Aortic smooth muscle cell (primary cell): ENCODE data around the genes GYPE and SMAD1.

GRCh38 chr4:140866398-140867612 is 110.6 kb upstream of the TBC1D9 start:
- RRBS, result no CpG with 5 or more reads among the region's 11 CpGs

- RRBS, result no CpG with 5 or more reads among the region's 3 CpGs
These were observed 1.8 kb downstream of the IL15 start for GRCh38 chr4:141638102-141638621.

- RRBS, result no CpG with 5 or more reads among the region's 11 CpGs
These were observed 216.9 kb downstream of the IL15 start for GRCh38 chr4:141853157-141853794.

DNA sequence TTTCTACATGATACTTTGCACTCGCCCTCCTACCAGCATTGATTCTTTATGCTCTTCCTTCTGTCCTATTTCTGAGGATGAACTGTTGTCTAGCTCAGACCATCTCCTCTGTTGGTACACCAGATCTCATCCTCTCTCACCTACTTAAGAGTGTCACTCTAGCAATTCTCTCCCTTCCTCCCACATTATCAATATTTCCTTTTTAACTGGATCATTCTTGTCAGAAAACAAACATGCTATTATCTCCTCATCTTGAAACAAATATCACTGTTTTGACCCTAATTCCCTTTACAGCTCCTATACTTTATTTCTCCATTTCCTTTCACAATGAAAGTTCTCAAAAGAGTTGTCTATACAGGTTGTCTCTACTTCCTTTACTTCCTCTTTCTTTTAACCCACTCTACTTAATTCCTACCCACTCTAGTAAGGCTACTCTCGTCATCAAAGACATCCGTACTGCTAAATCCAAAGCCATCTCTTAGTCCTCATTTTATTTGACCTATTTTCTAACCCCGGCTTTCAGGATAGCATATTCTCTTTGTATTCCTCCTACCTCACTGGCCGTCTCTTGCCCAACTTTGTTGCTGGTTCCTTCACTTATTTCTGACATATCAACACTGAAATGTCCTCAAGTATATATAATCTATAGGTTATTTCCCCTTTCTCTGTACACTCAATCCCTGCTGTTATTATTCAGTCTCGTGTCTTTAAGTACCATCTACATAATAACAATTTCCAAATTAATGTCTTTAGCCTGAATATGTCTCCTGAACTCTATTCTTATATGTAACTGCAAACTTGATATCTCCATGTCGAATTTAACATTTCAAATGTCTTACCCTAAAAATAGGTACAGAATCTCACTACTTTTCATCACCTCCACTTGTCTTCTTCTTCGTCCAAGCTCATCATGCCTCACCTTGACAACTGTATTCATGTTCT is 496.4 kb downstream of the IL15 start:
- RRBS, result no CpG with 5 or more reads among the region's 8 CpGs

DNA sequence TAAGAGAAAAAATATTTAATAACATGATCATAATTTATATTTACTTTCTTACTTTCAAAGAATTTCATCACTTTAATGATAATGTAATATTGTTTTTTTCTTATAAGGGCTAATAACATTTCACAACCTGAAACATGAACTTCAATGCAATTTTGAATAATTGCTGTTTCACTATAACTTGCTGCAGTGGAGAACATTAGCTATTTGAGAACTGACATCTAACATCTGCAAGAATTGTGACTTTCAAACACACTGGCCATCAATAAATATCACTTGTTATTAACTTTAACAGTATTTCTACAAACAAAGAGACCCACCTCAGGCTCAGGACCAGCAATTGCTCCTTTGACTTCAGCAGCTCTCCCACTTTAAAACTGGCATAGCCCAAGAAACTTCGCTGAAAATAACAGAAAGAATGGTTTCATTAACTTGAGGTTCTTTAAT is 540.9 kb downstream of the INPP4B start:
- RRBS, result no CpG with 5 or more reads among the region's 1 CpG

GRCh38 chr4:142435646-142436615 is 410.2 kb downstream of the INPP4B start:
- RRBS, result no CpG with 5 or more reads among the region's 12 CpGs

GRCh38 chr4:142845633-142846025 is 472 bp downstream of the INPP4B start:
- RRBS, result 2% methylated on average over 18 of the region's 33 CpGs

- RRBS, result no CpG with 5 or more reads among the region's 6 CpGs
These were observed 1.5 kb downstream of the USP38 start for GRCh38 chr4:143186162-143186674.

DNA sequence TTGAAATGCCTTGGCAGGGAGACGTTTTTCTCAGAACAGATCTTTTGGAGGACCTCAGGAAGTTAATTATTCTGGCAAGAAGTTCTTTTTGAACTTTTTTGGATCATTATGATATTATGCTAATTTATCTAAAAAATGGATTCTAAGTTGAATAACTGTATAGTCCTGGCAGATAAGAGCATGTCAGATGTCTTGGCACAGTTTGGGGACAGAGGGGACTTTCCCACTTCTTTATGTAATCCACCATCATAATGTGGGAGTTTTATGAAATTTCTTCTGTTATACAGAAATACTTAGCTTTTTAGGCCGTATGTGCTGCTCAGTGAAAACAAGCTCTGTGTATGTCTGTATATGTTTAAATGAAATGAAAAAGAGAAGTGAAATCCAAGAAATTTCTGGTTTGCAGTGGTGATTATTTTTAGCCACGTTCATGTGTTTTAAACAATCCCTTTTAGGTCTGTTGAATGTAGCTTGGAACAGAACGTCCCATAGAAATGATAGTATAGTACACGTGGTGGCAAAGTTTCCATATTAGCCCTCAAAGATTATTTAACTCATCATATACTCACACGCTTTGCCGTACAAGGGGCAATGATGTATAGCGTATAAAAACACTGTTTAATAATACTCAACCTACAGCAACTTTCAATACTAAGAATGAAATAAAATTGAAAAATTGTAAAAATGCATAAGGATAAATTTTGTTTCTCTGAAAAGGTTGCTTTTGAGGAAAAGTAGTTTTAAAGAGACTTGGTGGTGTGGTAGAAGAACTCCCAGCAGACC is 41.0 kb downstream of the GAB1 start:
- RRBS, result no CpG with 5 or more reads among the region's 8 CpGs

GRCh38 chr4:143404353-143405187 is 67.9 kb downstream of the GAB1 start:
- RRBS, result no CpG with 5 or more reads among the region's 5 CpGs

DNA sequence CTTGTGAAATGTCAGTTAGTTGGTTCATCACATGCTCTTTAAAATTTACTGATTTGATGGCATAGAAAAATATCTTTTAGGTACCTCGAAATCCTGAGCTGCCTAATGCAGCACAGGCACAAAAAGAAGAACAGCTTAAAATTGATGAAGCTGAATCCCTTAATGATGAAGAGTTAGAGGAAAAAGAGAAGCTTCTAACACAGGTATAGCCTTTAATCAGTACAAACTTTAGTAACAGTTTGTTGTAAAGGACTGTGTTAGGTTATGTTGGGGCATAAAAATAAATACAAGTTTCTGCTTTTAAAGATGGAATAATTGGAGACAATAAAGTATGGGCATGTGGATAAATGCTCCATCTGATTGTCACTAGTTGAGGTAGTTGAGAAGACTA is 32.3 kb downstream of the SMARCA5 start:
- RRBS, result no CpG with 5 or more reads among the region's 1 CpG

DNA sequence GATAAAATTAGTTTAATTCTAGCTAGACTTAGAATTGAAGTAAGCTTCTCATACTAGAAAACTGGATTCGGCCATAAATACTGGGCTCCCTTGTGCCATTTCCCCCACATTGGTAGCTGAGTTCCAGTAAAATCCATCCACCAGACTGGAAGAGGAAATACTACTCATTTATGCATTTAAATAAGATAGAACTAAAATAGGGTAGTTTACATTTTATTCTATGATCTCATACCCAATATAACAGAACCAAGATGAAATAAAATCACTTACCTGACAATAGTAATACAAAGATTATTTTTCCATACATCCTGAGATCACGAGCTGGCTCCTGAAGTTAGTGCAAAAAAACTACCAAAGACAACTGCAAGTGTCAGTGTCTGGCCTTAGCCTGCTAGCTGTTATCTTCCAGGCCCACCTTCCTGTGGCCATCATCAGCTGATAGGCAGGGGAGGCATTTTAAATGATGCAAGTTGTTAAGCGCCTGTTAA is at the start of gene GYPE:
Gene GYPE, minus strand, starts transcription at position 359 of the 488 bp plus-strand sequence.
- RRBS, result no CpG with 5 or more reads among the region's 3 CpGs

DNA sequence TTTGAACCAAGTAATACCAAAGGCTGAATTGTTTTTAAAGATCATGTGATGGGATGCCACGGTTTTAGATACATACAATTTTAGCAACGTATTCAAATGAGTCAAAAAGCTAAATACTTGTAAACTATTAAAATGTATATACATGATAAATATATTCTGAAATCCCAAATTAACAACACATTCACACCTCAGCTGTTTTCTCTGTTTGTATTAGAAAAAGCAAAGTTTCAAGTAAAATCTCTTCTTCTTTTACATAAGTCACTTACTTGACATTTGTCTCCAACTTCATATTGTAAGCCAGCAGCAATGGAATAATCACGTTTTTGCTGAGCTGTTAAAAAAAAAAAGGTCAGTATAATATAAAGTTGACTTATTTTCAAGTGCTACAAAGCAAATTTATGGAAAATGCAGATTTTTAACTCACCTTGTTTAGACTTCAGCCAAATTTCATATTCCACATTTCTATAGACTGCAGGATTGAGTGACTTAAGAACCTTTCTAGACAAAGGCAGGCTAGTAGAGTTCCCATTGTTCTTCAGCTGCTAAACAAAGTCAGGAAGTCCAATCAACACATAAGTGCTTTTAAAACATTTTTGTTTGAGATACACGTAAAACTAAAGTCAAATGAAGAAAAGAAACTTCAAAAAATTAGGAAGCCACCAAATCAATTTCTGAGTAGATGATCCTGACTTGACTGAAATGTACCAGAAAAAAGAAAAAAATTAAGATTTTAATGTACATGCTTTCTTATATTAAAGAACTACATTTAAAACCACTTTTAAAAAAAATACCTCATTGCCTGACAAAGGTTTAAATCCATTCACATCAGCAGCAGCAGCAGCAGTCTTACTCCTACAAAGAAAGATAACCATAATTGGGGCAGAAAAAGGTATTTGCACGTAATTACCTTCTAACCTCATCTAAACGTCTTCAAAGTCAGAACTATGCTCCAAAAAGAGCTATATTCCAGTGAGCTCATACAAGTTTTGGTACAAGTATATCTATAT is 24.9 kb downstream of the OTUD4 start:
- RRBS, result no CpG with 5 or more reads among the region's 6 CpGs

DNA sequence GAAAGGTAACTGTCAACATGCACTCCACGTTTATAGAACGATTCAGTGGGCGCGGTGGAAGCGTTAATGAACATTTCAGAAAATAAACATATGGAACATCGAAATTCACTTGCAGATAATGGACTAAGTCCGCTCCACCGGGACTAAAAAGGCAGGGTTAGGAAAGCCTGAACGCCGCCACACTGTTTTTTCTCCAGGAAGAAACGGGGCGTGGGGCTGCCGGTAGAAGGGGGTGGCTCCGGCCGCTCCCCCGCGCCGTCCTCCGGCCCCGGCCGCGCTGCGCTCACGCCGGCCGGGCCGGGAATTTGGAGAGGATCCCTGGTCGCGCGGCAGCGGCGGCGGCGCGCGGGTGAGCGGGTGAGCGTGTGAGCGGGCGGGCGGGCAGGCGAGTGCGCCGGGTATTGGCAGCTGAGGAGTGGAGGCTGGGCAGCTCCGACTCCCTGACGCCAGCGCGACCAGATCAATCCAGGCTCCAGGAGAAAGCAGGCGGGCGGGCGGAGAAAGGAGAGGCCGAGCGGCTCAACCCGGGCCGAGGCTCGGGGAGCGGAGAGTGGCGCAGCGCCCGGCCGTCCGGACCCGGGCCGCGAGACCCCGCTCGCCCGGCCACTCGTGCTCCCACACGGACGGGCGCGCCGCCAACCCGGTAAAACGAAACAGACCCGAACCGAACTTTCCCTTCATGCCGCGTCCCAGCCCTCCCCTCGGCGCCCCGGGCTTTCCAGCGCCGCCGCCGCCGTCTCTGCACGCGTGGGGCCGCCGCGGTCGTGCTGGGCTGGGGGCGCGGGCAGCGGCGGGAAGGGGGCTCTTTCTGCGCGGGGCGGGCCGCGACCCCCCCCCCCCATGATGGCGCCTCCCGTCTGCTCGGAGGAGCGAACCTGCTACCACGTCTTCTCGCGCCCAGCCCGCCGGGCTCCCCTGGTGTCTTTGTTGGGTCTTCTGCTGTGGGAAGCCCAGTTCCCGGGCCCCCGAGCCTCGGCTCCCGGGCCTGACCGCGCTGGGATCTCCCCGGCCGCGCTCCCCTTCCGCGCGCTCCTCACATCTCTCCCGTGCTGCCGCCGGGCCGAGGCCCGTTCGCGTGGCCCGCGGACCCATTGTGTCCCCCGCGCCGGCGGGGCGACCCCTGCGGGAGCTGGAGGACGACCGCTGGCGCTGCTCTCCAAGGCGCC is at the start of gene SMAD1:
Gene SMAD1, plus strand, starts transcription at position 458 of the 1,166 bp plus-strand sequence.
- RRBS, result 1% methylated on average over 60 of the region's 143 CpGs

DNA sequence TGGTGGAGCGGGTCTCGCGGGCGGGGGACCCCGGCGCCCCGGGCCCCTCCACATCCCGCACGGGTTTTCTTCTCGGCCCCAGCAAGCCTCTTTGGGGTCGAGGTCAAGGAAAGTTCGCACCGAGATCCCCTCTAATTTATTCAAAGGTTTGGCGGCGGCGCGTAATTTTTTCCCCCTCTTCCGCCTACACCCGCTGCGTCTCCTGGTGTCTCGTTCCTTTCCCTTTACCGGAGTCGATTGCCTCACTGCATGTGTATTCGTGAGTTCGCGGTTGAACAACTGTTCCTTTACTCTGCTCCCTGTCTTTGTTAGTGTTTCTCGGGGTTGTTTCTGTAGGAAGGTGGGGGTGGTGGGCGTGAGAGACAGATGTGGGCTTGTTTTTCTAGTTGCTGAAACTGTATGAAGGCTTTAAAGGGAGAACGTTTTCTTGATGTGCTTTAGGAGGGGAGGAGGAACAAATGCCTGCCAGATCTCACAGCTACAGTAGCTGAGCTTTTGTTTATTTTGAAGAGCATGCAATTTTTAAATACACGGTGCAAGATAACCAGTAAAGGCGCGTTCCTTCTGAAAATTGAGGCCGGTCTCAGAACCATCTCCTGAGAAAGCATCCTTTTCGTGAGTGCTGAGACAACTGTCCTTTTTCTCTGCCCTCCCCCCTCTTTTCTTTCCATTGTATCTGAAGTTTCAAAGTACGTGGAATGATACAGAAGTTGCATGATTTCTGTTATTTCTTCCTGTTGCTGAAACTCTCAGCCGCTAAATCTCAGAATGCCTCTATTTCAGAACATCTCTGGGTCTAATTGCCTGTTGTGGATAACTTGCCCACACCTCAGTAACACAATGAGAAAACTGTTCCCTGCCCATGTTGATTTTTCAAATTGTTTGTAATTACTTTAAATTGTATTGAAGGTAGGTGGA is 1.2 kb downstream of the SMAD1 start:
- RRBS, result 1% methylated on average over 5 of the region's 36 CpGs

GRCh38 chr4:145679350-145679823 is 559 bp upstream of the C4orf51 start:
- RRBS, result no CpG with 5 or more reads among the region's 2 CpGs

- RRBS, result no CpG with 5 or more reads among the region's 2 CpGs
These were observed 29.6 kb downstream of the C4orf51 start for GRCh38 chr4:145709525-145709939.

DNA sequence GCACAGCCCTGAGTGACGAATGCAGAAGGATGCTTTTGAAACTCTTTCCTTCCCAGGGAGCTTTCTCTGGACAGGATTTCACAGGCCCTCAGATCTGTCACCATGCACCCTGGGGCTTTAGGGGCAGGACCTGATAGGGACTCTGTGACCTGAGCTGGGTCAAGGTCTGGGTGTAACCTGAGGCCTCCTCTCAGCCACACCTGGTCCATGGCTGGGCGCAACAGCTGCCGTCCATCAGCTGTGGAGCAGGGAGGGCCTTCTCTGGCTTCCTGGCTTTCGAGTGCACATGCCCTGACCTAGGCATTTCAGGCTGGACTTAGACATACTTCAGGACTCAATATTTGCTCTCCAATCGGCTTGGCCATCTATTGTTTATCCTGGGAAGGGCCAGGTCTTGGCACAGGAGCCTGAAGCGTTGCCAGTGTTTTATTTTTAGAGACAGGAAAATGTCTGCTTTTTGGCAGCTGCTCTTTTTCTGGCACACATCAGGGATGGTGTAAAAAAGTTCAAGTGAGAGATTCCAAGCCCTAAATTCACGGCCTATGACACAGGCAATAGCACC is 56.4 kb downstream of the C4orf51 start:
- RRBS, result no CpG with 5 or more reads among the region's 7 CpGs

GRCh38 chr4:145881961-145882508 is 56.6 kb downstream of the ZNF827 start:
- RRBS, result no CpG with 5 or more reads among the region's 9 CpGs

GRCh38 chr4:145936444-145937099 is 2.1 kb downstream of the ZNF827 start:
- RRBS, result 2% methylated on average over 25 of the region's 56 CpGs